Mesenchymal stem cell of the bone marrow (primary cell): ENCODE data around the gene UGT1A6.

- CAGE, long polyA plus RNA: no peak
Observed at GRCh38 chr2:233331520-233332177, 22.6 kb upstream of the DGKD start.

DNA sequence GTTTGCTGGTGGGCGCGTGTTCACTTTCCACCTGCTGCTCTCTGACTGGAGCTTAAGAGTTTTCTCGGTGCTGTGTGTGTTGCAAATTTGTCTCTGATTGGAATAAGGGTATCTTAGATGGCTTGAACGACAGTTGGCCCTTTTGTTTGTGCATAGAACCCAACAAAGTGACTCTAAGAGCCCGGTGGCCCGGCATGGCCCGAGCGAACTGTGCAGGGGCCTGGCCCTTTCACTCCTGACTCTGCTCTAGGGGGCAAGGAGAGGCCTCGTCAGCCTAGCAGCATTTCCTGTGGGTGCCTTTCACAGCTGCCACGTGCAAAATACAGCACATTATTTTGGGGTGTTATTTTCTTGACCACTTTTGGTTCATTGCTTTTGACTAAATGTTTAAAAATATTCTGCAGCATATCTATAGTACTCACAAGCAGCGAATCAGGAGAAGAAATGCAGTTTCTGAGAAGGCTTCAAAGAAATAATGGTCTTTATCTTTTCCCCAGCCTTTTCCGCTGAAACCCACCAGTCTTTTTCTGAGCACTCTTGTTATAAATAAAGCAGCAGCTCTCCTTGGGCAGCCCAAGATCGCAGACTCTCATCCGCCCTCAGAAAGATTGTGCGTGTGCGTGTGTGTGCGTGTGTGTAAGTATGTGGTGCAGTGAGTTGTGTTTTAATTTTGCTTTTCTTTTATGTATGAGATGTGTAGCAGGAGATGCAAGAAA lies 31.2 kb downstream of the DGKD start:
- CAGE, long polyA plus RNA: no peak

DNA sequence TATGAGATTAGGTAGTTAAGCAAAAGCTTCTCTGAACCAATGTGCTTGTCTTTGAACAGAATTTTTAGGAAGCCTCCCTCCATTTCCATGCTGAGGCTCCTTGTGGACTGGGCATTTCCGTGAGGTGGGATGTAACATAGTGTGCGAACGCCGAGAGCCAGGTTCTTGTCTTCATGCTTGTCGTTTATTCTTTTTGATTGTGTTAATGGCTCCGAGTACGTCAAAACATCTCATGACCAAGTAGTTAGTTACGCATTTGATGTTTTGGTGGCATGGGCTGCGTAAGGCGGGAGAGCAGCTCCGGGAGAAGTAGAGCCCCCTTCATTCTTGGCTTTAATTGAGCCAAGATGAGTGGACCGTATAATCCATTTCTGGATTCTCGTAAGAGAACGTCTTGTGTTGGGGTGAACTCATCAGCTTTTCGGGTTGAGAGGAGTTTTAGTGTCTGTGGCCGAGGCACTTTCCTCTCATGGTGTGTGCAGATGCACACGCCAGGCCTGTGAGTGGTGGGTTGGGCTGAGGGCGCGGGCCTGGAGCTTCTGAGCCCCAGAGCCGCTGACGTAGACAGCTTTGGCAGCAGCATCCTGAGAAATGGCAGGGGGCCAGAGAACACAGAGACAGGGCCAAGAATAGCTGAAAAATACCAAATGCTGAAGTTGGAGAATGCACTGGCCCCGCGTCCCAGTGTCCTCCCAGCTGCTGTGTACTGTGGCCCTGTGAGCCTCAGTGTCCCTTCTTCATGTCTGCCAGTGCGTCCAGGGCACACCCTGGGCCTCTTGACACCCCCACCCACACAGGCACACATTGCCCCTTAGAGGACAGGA lies 33.2 kb downstream of the DGKD start:
- CAGE, long polyA plus RNA: no peak

GRCh38 chr2:233418487-233419550 lies 64.5 kb downstream of the DGKD start:
- CAGE, long polyA plus RNA: no peak

DNA sequence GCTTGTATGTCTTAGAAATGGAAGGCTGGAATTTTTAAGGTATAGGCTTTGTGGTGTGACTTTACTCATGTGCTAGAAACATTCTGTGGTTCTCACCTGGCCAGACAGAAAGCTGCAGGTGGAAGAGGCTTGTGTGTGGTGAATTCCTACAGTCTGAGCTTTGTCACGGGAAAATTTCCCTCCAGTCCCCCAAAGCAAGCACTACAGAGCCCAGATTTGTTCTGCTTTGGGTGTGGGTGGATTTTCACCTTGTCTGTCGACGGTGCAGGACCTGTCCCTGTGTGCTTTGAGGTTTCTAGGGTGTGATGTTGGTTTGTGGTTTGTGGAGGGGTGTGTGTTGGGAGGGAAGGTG lies 65.2 kb downstream of the DGKD start:
- CAGE, long polyA plus RNA: no peak

- CAGE, long polyA plus RNA: no peak
Observed at GRCh38 chr2:233456961-233457990, 103.0 kb downstream of the DGKD start.

DNA sequence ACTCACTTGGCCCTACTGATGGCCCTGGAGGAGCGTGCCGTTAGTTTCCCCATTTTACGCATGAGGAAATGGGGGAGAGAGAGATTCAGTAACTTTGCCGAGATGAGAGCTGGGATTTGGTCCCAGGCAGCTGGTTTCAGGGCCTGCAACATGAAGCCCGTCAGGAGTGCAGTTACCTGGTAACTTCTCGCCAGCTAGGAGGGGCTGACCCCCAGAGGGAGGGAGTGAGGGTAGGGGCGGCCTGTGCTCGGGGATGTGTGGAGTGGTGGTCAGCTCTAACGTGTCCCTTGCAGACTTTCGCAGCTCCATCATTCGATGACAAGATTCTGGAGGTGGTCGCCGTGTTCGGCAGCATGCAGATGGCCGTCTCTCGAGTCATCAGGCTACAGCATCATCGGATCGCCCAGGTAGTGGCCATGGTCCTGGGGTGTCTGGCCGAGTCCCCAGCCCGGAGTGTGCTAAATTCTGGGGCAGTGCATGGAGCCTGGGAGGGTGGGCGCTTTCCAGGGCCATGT lies 103.8 kb downstream of the DGKD start:
- CAGE, long polyA plus RNA: no peak

DNA sequence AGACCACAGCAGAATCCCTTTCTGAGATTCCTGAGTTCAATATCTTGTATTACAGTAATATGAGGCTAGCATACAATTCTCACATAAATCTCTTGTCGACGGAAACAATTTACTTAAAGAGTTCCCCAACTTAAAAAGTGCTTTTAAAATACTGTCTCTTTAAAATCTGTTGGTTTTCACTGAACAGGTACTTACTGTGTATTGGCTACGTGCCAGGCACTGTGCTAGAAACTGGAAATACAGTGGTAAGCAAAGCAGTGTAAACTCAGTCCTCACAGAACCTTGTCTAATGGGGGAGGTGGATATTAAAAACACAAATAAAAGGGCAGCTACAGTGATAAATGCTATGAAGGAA lies 52.7 kb downstream of the USP40 start:
- CAGE, long polyA plus RNA: no peak

DNA sequence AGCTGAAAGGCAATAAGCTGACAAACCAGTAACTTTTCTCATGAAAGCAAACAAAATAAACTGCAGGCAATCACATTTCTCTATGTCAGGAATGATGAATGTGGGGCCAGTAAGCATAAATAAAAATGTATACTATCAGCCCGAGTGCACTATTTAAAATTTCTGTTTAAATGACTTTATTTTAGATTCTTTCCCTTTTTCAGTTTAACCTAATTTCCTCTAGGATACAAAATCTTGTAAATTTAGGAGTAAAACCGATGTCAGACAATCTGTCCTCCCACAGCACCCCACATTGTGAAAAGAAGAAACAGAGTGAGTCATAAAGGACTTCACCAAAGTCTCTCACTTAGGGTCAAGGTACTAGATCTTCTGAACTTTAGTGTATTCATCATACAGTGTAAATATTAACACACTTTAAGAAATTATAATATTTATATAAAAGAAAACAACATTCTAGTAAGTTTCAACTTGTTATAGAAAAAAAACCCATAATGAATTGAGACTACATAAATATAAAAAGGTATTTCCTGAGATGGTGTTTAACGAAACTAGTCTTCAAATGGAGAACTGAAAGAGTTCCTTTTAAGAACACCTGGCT lies 46.5 kb downstream of the USP40 start:
- CAGE, long polyA plus RNA: no peak

DNA sequence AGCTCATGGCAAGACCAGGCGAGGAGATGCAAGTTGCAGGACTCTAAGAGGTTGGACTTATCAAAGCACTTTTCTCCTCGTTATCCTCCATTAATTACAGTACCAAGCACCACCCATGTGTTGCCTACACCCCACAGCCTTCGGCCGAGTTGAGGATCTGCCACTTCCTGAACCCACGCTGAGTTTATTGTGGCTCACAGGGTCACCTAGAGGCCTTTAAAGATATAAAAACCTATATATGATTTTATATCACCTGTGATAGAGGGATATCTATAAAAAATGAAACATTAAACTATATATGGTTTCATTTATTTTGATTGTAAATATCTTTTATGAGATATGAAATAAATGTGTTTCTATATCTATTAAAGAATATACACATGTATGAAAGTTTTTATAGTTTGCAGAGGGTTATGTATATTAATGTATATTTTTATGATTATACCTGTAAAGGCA lies 2.7 kb downstream of the UGT1A10 start:
- CAGE, long polyA plus RNA: no peak

GRCh38 chr2:233674333-233674625 lies 2.6 kb downstream of the UGT1A9 start:
- CAGE, long polyA plus RNA: no peak

DNA sequence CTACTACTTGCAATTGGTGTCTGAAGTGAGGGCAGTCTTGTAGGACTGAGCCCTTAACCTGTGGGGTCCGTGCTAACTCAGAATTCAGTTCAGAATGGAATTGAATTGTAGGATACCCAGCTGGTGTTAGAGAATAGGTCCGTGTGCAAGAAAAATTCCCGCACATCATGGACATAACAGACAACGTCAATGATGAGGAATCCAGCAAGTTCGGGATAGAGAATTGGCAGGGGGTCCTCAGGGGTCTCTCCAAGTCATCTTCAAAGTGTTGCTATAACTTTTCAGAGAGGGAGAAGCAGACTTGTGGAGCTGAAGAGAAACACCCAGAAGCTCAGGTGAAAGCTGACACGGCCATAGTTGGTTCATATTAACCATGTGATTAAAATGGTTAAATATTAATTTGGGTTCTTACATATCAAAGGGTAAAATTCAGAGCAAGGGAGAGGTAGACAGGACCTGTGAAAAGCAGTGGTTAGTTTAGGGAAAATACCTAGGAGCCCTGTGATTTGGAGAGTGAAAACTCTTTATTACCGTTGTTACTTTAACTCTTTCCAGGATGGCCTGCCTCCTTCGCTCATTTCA lies at the start of gene UGT1A6:
Gene UGT1A6, plus strand, starts transcription at position 442 of the 582 bp plus-strand sequence.
- CAGE, long polyA plus RNA: no peak

GRCh38 chr2:233758884-233759564 lies 1.0 kb upstream of the UGT1A1 start:
- CAGE, long polyA plus RNA: no peak

GRCh38 chr2:234001232-234001635 lies 49.3 kb upstream of the SPP2 start:
- CAGE, long polyA plus RNA: no peak

DNA sequence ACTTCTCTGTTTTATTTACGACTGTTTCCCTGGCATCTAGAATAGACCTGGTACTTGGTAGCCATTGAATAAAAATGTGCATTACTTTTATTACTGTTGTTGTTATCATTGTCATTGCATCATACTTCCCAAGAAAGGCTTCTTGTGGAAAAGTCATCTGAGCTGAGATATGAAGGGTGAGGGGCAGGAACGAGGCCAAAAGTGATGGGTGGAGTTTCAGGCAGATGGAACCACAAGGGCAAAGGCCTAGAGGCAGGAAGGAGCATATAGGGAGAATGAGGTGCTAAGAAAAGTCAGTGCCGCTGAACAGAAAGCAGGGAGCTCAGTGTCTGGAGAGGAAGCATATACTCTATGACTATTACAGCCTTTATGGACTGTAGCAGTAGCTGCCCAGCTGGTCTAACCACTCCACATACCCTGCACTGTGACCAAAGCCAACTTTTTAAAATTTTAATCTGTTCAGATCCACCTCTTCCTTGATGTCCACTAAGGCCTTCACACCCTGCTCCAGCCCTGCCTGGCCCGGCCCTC lies 219.3 kb downstream of the SPP2 start:
- CAGE, long polyA plus RNA: no peak

- CAGE, long polyA plus RNA: no peak
Observed at GRCh38 chr2:234444580-234445488, 52.0 kb downstream of the ARL4C start.

DNA sequence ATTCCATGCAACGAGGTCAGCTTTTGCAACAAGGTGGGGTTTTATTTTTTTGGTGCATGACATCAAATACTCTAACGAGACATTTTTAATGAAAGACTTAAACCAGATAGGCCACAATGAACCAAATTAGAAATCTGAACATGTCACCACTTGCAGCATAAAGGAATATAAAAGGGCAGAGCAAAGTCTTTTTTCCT lies 2.4 kb downstream of the ARL4C start:
- CAGE, long polyA plus RNA: no peak

GRCh38 chr2:234494760-234495804 lies 1.8 kb downstream of the ARL4C start:
- CAGE, long polyA plus RNA: no peak

GRCh38 chr2:234676174-234676467 lies 179.2 kb upstream of the ARL4C start:
- CAGE, long polyA plus RNA: no peak

- CAGE, long polyA plus RNA: no peak
Observed at GRCh38 chr2:235541810-235542383, 48.1 kb downstream of the AGAP1 start.